ENCODE data around the gene CTSC.

DNA sequence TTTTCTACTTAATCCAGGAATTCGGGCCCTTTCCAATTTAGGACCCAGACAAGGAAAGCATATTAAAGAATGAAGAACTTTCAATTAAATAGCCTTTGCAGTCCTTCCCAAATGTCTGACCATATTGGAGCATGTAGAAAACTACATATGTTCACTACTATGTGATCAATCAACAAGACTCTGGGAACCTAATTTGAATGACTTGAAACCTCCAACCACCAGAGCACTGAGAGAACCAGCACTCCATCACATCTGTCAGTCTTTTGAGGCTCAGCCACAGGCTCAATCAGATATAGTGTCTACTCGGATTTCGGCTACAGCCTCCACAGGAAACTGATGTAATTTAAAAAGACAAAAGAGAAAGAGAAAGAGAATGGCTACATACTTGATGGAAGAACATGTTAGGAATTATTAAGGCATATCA lies 859.1 kb downstream of the FAM181B start:
- PRO-cap, 10 experiments, result no peak in any of the 10 experiments

- PRO-cap, 10 experiments, result no peak in any of the 10 experiments
Observed at GRCh38 chr11:82155613-82156067, 578.0 kb downstream of the FAM181B start.

DNA sequence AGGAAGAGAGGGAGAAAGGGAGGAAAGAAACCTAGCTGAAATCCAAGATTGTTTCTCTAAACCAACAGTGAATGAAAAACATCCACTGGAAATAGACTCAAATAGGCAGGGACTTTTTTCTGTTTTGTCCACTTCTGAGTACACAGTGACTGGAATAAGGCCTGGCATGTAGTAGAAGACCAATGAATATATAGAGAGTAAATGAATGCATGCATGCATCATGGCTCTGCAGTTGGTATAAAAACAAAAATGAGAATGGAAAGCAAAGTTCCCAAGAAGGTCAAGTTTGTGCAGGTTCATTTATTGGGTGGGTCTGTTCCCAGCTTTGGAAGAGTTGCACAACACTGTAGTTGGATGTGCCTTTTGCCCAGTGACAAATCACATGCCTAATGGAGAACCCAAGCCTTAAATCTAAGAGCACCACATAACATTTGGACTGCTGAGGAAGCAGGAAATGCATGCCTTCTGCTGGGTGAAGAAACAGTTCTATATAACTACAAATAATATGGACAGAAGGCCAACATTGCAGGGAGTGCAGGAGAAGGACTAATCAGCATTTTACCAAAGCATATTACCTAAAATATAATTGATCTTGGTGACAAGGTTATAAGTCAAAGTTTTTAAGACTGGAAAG lies 30.6 kb downstream of the PRCP start:
- PRO-cap, 10 experiments, result no peak in any of the 10 experiments

- PRO-cap, 10 experiments, result no peak in any of the 10 experiments
Observed at GRCh38 chr11:82996069-82996563, 75.6 kb downstream of the RAB30 start.

DNA sequence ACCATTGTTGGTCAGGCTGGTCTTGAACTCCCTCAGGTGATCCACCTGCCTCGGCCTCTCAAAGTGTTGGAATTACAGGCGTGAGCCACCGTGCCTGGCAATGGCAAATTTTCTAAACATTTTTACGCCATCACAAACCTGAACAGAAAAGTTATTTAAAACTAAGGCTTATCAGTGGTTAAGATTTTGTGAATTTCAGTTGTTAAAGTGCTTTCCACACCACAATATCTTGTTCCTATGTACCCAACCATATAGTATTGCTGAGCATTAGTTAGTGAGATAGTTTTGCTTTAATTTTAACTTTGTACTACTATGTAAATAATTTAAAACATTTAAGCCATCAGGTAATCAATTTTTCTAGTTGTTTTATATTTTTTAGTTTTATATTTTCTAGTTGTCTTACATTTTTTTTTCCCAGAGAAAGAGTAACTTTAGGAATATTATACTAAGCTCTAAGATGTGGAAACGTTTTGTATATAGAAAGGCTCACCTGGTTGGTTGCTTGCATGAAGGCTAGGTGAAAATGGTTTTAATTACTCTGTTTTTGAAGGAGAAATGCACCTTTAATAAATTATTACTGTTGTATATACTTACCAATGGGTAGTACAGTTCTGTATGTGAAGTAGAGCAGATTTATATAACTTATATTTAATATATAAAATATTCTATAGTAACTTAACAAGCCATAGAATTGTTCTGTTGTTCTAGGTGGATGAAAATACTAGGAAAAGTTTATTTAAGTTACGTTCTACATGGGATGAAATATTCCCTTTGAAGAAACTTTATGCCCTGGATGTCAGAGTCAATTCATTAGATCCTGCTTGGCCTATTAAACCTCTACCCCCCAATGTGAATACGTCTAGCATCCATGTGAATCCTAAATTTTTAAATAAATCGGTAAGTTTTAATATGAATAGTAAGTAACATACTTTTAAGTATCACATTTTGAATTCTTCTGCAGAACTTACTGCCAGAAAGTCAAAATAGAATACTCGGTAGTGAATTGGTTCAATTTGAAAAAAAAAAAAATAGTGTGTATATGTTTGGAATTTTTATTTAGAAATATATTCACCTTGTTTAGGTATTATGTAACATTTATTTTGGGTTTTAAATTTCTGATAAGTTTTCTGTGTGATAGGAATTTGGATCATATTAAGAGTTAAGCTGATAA lies 6.4 kb downstream of the PCF11 start:
- PRO-cap, 10 experiments, result no peak in any of the 10 experiments

GRCh38 chr11:83680882-83681352 lies 394.8 kb upstream of the CCDC90B start:
- PRO-cap, 10 experiments, result no peak in any of the 10 experiments

DNA sequence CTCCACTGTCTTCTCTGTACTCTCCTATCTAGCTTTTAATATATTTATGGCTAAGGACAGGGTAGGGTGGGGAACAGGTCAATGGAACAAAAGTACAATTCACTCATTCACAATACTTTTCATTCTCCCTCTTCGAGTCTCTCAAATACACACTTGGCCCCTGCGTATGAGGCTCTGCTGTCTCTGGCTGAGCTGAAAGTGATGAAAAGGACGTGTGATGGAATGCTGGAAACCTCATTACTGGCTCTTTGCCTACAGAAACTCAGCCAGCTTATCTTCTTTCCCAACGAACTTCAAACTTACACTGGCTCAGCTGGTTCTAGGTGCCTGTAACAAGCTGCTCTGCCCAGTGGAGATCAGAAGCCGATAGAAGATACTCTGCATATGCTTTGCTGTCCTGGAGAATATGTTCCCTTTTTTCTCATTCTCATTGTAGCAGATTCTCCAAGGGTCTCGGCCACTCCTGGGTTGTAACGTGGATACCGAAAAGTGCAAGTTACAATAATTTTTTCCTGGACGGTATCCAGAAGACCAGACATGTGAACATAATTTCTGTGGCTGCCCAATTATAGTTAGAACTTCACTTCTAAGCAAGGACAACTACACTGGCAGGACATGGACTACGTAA lies 405.3 kb upstream of the CCDC90B start:
- PRO-cap, 10 experiments, result no peak in any of the 10 experiments

DNA sequence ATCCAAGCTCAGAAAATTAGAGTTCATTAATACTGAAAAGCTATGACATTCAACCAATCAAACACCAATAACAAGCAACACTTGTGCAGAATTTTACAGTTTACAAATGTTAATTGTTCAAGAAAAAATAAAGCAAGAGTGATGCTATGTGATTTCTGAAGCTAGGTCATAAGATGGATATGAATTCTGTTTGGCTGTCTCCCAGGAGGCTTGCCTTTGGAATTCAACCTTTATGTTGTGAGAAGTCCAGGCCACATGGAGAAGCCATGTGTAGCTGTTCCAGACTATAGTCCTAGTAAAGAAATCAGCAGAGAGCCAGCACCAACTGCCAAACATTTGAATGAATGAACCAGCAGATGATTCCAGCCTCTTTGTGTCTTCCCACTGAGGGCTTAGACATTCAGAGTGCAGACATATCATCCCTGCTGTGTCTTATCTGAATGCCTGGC lies 1150.7 kb downstream of the DLG2 start:
- PRO-cap, 10 experiments, result no peak in any of the 10 experiments

DNA sequence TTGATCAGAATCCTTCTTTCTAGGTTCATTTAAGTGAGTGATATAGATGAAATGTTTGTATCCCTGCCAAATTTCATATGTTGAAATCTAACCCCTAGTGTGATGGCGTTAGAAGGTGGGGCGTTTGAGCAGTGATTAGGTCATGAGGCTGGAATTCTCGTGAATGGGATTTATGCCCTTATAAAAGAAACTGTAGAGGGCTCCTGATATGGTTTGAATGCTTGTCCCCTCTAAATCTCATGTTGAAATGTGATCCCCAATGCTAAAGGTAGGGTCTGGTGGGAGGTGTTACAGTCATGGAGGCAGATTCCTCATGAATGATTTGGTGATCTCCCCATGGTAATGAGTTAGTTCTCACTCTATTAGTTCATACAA lies 968.9 kb downstream of the DLG2 start:
- PRO-cap, 10 experiments, result no peak in any of the 10 experiments

- PRO-cap, 10 experiments, result no peak in any of the 10 experiments
Observed at GRCh38 chr11:85663167-85663740, 1.7 kb downstream of the CREBZF start.

DNA sequence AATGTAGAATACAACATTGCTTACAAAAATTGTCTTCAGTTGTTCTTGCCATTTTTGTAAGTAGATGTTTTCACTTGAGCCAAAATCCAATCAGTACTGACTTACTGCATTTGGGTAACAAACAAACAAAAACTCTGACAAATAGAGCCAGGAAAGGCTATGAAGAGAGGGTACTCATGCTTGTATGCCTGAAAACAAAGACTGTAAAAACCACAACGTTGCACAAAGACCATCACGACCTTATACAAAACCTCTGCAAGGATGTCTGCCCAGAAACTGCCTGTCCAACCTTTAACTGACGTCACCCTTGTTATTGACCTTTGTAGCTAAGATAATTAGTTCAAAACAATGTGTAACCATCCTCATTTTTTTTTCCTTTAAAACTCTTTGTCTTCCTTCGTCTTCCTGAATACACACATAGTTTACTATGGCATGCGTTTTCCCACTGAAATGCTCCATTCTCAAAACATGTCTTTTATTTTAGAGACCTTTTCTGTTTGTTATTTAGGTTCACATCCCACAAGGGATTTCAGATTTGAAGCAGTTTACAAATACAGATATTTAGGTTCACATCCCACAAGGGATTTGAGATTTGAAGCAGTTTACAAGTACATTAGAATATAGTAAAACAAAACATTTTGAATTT lies 882 bp upstream of the CREBZF start:
- PRO-cap, 10 experiments, result no peak in any of the 10 experiments

GRCh38 chr11:86109060-86109871 lies 40.4 kb upstream of the PICALM start:
- PRO-cap, 10 experiments, result no peak in any of the 10 experiments

- PRO-cap, 10 experiments, result peak in 1 of 10 experiments; most common plus-strand start chr11:86177464 (in 1)
Observed at GRCh38 chr11:86177228-86177683, 67.3 kb upstream of the EED start.

GRCh38 chr11:86179535-86180140 lies 64.9 kb upstream of the EED start:
- PRO-cap, 10 experiments, result peak in 1 of 10 experiments; most common plus-strand start chr11:86179962 (in 1); most common minus-strand start chr11:86179688 (in 1)

- PRO-cap, 10 experiments, result peak in 1 of 10 experiments; most common minus-strand start chr11:86553414 (in 1)
Observed at GRCh38 chr11:86553309-86553707, 178.6 kb downstream of the CCDC81 start.

DNA sequence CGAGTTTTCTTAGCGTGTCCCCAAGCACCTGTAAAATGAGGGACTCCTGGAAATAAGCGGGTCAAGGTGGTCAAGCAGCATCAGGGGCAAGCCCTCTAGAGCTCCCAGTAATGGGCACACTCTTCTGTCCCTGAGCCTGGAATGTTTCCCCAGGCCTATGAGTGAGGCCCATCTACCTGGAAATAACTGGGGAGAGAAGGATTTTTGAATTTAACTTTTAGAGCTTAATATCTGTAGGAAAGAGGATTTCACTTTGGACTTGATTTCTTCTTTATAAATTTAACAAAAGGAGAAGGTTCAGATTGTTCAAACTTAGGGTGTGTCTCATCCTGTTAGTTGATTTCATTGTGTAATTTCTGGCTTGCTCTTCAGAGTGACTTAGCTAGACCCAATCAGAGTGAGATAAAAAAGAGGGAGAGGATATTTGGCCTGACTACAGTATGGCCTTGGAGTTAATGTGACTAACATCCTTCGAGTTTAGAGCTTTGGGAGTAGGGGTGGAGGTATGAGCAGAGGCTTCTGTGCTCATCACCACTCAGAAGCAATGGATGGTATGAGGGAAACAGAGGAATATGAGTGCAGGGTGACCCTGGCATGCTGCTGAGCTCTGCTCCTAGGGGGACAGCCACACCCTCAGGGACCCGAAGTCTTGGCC lies 183.4 kb downstream of the CCDC81 start:
- PRO-cap, 10 experiments, result no peak in any of the 10 experiments

- PRO-cap, 10 experiments, result peak in 1 of 10 experiments; most common minus-strand start chr11:86597334 (in 1)
Observed at GRCh38 chr11:86597102-86597786, 203.1 kb upstream of the PRSS23 start.

DNA sequence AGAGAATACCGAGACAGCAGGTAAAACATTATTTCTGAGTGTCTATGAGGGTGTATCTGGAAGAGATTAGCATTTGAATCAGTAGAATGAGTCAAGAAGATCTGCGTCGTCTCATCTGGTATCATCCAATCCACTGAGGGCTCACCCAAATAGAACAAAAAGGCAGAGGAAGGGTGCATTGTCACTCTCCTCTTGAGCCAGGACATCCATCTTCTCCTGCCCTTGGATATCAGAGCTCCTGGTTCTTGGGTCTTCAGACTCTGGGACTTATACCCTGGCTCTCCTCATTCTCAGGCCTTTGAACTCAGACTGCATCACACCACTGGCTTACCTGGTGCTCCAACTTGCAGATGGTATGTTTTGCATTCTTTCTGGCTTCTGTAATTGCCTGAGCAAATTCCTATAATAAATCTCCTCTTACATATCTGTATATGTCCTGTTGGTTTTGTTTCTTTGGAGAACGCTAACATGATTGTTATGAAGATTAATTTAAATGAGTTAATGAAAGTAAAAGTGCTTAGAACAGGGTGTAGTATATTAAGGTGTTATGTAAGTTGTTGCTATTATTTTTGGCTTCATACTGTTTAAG lies 177.2 kb upstream of the PRSS23 start:
- PRO-cap, 10 experiments, result no peak in any of the 10 experiments

- PRO-cap, 10 experiments, result no peak in any of the 10 experiments
Observed at GRCh38 chr11:86948306-86949237, 6.6 kb downstream of the FZD4 start.

DNA sequence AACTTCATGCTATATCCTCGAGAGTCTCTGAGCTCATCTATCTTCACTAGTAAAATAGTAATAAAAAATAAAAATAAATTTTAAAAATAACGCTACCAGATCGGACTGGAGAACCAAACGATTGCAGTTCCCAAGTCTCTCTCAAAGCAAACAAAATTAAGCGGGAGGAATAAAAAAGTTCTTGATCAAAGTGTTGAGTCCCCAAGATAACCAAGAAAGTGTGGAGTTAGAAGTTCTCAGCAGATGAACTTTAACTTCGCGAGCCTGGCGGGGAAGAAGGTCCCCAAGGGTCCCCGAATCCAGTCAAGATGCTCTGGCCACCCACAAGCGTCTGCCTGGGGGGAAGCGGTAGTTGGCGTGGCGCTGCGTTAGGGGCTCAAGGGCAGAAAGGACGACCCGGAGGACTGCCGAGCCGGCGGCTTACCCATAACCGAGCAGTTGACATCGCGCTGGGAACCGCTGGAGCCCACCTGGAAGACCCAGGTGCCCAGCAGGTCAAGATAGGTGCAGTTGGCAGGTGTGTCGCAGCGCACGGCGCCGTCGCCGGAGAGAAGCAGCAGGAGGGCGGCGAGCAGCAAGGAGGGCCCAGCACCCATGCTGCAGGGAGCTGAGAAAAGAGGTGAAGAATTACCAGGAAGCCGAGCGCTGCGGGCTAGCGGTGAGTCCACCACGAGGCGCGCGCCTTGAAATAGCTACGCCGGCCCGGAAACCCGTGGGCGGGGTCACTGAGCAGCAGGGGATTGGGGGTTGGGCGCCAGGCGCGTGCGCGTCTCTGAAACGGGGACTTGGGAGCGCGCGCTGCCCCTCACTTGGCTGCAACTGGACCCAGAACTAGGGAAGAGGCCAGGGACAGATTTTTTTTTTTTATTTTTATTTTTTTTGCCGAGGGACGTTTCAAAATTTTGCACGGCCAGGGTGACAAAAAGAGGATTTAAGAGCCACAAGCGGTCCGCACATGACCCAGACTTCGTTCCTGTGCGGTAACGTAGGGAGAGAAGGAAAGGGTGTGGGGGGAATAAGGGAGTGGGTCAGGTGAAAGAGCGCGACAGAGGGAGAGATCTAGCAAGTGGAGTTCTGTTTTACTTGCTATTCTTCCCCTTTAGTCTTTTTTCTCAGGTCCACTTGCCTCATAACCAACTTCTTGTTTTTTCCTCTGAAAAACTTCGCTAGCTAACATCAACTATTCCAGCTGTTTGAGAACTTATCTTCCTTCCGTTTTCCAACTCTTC lies at the start of gene CTSC:
TSS of gene CTSC (minus strand) at position 660 of the 1,229 bp plus-strand sequence.
- PRO-cap, 10 experiments, result peak in 8 of 10 experiments; most common plus-strand start position 754 of the sequence (in 5); most common minus-strand start position 621 of the sequence (in 3)